ENCODE measurements around the gene JAG1.

DNA sequence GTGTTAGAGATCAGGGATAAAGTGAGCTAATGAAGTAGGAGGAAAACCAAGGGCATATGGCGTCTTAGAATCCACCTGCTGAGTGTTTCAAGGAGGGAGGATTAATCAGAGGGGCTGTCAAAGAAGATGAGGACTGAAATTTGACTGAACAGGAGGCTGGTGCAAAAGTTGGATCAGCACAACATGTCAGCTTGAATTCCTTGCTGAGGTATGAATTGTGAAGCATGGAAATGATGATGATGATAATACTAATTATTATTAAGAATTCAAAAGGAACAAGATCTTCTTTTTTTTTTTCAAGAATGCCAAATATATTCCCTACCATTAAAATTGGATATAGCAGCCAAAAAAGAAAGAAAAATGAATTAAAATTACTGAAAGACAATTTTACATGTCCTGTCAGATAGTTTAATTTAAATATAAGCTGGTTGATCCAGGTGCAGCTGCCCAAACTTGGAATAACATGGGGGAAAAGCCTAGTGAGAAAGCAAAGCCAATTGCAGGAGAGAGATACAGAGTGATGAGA is 39.5 kb downstream of the PLCB4 start:
- RRBS: no CpG with 5 or more reads among the region's 1 CpG

DNA sequence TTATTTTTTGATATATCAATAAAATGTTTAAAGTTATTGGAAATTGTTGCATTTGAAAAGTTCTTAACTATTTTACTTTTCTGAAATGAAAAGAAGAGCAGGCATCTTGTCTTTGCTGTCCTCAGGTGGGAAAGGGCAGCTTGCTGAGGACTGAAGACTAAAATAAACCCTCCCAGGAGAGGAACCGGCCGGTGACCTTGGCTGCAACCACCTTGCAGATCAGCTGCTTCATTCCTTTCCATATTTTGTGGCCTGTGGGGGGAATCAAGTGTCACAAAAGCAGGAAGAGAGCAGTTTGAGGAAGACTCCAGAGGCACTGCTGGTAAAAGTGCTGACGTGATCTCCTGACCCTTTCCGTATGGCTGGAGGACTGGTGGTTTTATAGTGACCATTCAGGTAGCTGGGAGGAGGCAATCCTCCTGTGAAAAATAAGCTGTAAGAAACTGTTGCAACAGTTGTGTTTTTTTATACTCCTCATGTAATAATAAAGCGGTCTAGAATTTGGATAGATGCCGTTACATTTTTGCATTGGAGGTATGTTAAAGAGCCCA is 157.0 kb downstream of the PLCB4 start:
- RRBS: no CpG with 5 or more reads among the region's 6 CpGs

DNA sequence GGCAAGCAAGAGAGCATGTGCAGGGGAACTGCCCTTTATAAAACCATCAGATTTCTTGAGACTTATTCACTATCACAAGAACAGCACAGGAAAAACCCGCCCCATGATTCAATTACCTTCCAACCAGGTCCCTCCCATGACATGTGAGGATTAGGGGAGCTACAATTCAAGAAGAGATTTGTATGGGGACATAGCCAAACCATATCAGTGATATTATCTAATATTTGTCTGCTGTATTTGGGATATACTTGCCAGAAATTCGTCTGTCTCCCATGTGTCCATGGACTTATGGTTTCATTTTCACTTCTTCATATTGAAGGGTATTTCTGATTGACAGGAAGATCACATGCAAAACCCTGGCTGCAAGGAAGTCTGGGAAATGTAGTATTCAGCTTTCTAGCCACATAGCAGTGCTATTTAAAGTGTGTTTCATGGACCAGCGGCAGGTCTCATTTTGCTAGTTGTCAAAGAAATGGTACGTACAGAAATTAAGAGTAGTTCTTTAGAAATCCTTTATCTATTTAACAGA is 50.6 kb upstream of the PAK5 start:
- RRBS: no CpG with 5 or more reads among the region's 4 CpGs

DNA sequence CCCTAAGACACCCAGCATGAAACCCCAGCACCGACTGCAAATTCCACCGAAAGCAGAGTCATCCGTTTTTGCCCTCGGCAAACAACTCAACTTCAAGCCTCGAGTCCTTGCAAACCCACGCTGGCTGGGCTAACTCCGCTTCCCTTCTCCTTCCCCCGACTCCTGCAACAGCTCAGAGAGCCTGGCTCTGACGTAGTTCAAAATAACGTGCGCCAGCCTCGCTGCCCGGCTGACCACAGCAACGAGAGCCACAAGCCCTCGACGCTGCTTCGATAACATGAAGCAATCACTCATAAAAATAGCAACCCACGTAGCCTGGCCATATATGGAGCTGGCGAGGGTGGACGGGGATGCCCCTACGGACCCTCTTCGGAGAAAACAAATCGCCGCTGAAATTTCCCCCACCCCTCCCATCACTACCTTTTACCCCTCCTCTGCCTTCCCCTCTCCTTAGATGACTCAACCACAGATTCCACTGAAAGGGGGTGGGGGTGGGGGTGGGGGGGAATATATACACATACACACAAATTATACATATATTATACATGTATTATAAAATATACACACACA is 597 bp upstream of the SNAP25 start:
- RRBS: no CpG with 5 or more reads among the region's 24 CpGs

DNA sequence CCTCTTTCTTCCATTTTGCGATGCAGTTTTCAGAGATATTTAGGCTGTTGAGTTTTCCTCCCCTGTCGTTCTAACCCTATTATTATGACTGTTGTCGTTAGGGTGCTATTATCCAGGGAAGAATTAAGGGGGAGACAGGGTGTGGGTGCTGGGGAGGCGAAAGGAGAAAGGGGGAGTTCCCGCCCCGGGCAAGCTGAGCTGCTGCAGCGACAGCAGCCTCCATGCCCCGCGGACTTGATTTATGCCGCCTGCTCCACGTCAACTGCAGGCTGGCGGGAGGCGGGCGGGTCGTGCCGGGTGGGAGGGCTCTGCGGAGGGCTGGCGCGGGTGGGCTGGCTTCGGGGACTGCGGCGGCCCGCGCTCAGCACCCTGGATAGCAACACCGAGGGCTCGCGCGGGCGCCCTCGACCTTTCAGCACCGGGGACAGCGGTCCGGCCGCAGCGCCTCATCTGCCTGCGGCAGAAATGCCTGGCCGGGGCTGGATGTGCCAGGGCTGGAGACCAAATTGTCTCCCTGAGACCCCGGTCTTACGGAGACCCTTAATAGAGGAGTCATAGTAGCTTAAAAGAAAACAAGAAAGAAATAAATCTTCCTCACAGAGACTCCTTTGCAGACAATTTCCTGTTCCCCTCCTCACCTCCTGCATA is 755 bp downstream of the SNAP25 start:
- RRBS: 1% methylated on average over 13 of the region's 39 CpGs

GRCh38 chr20:10329121-10329479 is 104.9 kb downstream of the MKKS start:
- RRBS: no CpG with 5 or more reads among the region's 7 CpGs

GRCh38 chr20:10434387-10434912 is 428 bp upstream of the MKKS start:
- RRBS: 2% methylated on average over 1 of the region's 21 CpGs

- RRBS: no CpG with 5 or more reads among the region's 4 CpGs
These were observed 86.1 kb downstream of the SLX4IP start for GRCh38 chr20:10521103-10521659.

- RRBS: no CpG with 5 or more reads among the region's 31 CpGs
These were observed 6.8 kb downstream of the JAG1 start for GRCh38 chr20:10666519-10667788.

DNA sequence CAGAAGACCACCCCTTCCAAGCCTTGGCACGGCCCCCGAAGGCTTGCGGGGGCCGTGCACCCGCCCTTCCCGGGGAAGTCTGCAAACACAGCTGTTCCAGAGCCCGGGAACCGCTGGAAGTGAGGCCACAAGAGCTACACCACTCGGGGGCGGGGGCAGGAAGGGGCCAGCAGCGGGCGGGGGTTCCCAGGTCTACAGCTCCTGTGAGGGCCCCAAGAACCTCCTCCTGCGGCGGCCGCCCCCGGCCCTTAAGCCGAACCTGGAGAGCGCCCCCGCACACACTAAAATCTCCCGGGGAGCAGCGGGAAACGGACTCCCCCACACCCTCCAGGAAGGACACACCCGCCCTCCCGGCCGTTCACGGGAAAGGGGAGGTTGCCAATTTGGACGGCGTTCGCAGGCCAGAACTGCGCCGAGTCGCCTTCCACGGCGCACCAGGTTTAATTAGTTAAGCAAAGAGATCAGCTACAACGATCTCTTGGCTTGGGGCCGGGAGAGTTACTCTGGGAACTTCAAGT is 1.8 kb downstream of the JAG1 start:
- RRBS: 4% methylated on average over 9 of the region's 36 CpGs

DNA sequence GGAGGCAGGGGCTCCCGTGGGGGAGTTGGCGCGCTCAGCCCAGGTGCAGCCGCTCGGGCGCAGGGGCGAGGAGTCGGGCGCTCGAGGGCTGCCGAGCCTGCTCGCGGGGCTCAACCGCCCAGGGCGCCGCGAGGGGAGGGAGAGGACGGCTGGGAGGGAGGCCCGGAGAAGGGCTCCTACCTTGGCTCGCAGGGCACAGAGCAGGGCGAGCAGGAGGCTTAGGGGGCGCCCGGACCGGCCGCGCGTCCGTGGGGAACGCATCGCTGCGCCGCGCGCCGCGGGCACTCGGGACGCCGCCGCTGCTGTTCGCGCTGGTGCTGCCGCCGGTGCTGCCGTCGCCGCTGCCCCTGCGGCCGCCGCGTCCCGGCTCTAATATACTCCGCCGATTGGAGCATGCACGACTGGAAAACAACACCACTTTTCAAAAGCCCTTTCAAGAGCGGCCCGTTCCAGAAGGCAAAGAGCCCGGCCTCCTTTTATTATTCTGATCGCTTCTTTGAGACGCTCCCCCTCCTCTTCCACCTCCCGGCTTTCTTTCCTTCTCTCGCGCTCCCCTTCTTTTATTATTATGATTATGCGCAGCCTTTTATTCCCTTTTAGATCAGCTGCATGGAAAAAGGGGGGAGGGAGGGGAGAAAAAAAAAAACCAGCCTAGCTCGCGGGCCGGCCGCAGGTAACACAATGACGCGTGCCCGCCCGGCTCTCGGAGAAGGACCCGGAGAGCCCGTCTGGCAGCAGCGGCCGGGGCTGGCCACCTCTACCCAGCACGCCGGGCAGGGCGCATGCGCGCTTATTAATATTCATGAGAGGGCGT is at the start of gene JAG1:
TSS of gene JAG1 (minus strand) at position 730 of the 814 bp plus-strand sequence.
- RRBS: 3% methylated on average over 37 of the region's 83 CpGs

DNA sequence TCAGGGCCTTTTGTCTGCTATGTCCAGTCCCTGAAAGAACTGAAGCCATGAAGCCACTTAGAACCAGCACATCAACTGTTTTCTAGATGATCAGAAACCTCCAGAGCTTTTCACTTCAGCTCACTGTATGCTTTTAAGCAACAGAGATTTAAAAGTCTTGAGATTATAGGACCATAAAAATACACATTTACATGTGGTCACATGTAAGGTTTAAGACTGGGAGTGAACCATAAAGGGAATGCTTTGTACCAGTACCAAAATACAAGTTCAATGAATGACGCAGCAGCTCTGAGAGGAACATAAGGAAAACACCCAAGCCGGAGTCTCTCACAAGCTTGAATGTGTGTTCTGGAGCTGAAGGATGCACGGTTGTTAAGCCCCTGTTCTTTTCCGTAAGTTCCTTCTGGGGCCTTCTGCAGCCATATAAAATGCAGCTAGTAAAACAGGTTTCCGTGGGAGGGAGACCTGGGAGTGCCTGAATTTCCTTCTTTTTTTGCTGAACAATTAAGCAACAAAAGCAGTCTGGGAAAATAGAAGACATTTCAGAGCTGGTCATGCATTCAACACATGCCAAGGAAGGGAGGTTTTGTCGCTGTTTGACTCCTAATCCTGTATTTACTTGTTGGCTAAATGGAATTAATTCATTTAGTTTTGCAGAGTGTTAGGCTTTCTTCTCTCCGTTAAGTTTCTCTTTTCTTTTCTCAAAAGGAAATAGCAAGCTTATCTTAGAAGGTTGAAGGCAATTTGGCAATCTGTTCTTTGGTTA is 73.2 kb upstream of the JAG1 start:
- RRBS: no CpG with 5 or more reads among the region's 7 CpGs

DNA sequence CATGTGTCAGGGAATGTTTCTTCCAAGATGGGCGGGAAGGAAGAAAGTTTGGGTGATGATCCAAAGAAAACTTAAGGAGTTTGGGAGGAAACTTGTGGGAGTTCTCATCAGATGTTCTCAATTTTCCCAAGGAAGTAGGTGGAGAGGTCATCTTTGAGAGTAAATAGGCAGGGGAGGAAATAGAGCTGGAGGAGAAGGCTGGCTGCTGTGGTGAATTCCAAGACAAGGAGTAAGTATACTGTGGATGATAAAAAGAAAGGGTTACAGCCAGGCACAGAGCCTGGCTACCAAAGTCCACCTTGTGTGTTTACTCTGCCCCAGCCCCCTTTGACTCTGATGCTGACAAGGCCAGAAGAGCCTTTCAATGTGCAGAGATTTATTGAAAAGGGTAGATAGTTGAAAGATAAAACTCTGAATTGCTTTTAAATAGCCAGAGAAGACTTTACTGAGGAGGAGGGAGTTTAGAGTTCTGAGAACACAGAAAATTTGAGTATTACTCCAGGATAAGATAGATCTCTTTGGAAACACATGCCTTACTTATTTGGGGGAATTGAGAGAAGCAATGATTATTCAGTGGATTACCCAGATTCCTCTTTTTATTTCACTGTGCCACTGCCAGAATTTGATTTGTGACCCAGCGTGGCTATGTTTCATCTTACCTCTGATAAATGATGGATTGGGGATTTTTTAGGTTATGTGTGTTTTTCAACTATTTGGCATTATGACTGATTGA is 182.6 kb upstream of the JAG1 start:
- RRBS: no CpG with 5 or more reads among the region's 2 CpGs

DNA sequence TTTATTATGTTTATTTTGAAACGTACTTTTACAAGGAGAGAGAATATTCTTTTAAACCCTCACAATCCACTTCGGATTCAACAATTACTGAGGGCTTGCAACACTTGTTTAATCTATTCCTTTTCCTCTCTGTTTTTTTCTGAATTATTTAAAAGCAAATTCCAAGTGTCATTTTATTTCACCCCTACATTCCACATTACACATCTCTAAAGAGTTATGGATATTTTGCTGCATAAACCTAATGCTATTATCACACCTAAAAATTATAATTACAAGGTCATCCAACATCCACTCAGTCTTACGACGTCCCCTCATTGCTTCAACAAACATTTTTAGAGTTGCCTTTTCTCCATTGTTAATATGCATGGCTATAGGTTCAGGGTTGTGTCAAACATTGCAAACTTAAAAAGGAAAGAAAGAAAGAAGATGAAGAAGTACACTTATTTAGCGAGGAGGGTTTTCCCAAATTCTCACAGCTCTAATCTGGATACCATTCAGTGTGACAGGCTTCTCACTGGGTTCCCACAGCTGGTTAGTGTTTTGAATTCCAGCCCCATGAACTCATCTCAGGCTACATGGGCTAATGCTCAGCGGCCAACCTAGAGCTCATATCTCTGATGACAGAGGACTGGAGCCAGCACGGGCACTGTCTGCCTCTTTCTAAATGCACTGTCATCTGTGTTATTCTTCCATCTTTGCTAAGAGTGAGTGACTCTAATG is 308.6 kb upstream of the JAG1 start:
- RRBS: no CpG with 5 or more reads among the region's 7 CpGs

DNA sequence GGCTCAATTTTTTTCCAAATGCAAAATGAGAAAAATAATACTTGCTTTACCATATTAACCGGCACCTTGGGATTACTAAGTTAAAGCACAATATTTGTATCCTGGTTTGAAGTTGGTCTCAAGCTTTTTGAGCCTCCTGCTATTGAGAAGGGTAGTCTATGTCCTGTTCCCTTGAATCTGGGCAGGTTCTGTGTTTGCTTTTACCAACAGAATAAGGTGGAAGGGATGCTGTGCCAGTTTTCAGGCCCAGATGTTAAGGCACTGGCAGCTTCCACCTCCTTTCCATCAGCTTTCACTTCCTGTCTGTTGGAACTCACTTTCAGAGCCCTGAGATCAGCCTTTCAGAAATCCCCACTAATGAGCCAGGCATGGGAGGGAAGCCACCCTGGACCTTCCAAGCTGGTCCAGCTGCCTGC is 555.7 kb upstream of the JAG1 start:
- RRBS: no CpG with 5 or more reads among the region's 1 CpG

DNA sequence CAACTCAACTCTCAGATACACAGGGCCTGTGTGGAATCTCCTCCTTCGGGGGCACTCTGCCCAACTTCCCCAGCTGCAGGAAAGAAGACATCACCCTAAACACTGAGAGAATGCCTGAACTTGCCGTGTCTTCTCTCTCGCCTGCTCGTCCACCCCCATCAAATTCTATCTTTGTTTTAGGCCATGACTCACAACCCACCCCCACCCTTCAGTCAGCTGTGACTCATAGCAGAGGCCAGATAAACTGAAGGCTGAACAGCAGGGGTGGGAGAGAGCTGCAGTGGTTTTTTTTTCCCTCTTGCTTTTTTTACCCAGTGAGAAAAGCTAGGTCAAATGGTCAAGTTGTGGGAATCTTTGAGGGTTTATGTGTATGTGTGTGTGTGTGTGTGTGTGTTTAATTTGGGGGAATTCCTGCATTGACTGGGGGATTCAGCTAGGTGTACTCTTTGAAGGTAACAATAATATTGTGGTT is 593.5 kb upstream of the JAG1 start:
- RRBS: no CpG with 5 or more reads among the region's 4 CpGs

GRCh38 chr20:12177480-12178080 is 259.9 kb downstream of the BTBD3 start:
- RRBS: no CpG with 5 or more reads among the region's 3 CpGs

- RRBS: no CpG with 5 or more reads among the region's 3 CpGs
These were observed 255.4 kb upstream of the SPTLC3 start for GRCh38 chr20:12753328-12753715.

GRCh38 chr20:12977957-12978265 is 30.9 kb upstream of the SPTLC3 start:
- RRBS: no CpG with 5 or more reads among the region's 1 CpG